Peripheral blood mononuclear cell (primary cell): ENCODE measurements around a stretch of chr6.

- PRO-cap, 8 experiments = no peak in any of the 8 experiments
Observed at GRCh38 chr6:9463279-9463823, 951.5 kb downstream of the TFAP2A start.

DNA sequence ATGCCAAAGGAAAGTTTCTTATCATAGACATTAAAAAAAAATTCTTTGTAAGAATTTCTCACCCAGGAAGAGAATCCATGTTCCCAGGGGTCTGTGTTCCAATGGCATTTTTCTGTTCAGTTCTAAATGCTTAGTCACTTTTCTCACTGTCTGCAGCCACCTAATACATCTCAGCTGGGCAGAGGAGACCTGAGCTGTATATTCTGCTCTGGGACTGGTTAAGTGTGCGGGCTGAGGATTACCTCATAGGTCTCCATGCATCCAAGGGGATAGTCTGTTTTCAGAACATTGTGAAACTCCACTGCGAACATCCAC is 947.2 kb downstream of the TFAP2A start:
- PRO-cap, 8 experiments = no peak in any of the 8 experiments

DNA sequence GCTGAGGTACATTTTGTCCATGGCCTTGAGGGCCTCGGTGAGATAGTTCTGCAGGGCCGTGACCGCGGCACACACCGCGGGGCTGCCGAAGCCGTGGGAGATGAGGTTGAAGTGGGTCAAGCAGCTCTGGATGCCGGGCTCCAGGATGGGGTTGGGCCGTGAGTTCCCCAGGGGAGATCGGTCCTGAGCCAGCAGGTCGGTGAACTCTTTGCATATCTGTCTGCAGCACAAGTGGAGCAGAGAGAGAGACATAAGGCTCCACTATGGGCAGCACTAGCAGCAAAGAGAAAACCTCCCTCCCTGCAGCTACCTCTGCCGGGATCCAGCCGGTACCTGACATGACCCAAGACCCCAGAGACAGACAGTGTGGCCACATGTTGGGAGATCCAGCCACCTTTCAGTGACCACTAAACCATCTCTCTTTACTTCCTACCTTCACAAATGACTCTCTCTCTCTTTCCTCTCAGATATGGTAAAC is 16.3 kb downstream of the TFAP2A start:
- PRO-cap, 8 experiments = no peak in any of the 8 experiments

GRCh38 chr6:10400222-10400948 is 14.5 kb downstream of the TFAP2A start:
- PRO-cap, 8 experiments = no peak in any of the 8 experiments

GRCh38 chr6:10510675-10511017 is 10.5 kb upstream of the GCNT2 start:
- PRO-cap, 8 experiments = no peak in any of the 8 experiments

- PRO-cap, 8 experiments = no peak in any of the 8 experiments
Observed at GRCh38 chr6:10526158-10526634, 5.0 kb downstream of the GCNT2 start.

DNA sequence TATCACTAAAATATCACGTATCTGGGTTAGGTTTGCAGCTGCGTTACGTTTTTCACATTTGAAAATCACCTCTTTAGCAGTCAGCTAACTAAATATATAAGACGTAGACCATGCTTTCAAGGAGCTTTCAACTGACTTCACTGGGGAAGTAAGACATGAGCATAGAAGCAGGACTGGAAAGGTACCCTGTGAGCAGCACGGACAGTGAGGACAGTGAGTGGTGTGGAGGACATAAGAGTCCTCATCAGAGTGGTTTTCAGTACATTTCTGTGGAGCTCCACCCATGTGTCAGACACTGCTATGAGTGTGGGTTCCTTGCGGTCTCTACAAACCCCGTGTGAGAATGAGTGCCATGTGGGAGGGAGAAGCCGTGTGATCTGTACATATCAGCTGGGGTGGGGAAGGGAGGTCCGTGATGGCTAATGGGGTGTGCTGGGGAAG is 4.1 kb downstream of the TMEM14B start:
- PRO-cap, 8 experiments = peak in 3 of 8 experiments; most common minus-strand start position 206 of the sequence (in 2)

DNA sequence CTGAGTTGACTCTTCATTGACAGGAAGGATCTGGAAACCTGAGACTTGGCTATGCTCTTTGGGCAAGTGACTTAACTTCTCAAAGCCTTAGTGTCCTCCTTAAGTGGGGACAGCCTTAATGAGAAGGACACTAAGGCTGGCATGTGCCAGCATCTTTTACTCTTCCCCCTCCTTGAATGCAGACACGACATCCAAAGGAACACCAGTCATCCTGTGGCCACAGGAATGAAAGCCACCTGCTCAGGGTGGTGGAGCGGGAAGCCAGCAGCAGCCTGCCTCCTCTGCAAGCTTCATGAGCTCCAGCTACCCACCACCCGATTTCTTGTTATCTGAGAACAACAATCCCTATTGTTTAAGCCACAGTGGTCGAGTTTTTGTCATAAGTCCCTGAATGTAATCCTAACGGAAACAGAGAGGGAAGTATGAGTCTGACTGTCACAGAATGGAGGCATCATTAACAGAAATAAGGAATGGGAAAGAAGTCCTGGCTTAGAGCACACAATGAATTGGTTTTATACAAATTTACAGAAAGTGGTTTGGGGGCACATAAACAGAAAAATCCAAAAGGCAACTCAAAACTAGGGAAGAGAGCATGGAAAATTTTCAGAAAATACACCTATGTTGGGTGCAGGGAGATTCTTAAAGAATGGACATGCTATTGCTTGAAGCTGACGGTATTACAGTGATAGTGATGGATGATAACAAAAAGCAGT is 44.6 kb downstream of the TMEM14B start:
- PRO-cap, 8 experiments = no peak in any of the 8 experiments

- PRO-cap, 8 experiments = peak in 5 of 8 experiments; most common plus-strand start chr6:10902104 (in 5)
Observed at GRCh38 chr6:10901735-10902317, 15.0 kb downstream of the SYCP2L start.

GRCh38 chr6:11042946-11044117 is 773 bp downstream of the ELOVL2 start:
- PRO-cap, 8 experiments = no peak in any of the 8 experiments

GRCh38 chr6:11066637-11067289 is 22.7 kb upstream of the ELOVL2 start:
- PRO-cap, 8 experiments = no peak in any of the 8 experiments

- PRO-cap, 8 experiments = no peak in any of the 8 experiments
Observed at GRCh38 chr6:11219466-11219998, 12.9 kb downstream of the NEDD9 start.

DNA sequence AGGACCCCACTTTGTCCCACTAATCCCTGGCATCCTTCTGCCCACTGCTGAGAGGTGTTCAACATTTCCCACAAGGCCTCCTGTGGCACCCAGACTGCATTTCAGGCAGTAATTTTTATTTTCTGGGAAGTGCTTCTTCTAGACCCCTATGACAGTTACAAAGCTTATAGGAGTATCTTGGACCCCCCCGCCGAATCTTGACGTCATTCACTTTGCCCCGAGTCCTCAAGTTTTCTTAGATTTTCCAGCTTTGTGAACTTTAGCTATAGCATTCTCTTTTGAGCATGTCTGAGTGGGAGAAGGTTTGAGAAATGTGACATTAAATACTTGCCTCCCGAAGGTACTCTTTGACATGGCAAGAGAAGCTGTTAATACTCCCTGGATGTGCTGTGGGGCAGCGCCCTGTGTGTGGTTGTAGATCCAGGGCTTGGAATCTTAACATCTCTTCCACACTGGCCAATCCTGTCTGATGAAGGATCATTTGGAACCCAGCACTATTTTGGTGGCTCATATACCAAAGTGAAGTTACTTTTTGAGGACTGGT is 12.3 kb downstream of the NEDD9 start:
- PRO-cap, 8 experiments = peak in 2 of 8 experiments; most common minus-strand start position 196 of the sequence (in 2)

GRCh38 chr6:11236228-11236813 is 3.9 kb upstream of the NEDD9 start:
- PRO-cap, 8 experiments = peak in 3 of 8 experiments; most common plus-strand start chr6:11236599 (in 3); most common minus-strand start chr6:11236289 (in 1)

- PRO-cap, 8 experiments = no peak in any of the 8 experiments
Observed at GRCh38 chr6:11275482-11275997, 43.1 kb upstream of the NEDD9 start.

DNA sequence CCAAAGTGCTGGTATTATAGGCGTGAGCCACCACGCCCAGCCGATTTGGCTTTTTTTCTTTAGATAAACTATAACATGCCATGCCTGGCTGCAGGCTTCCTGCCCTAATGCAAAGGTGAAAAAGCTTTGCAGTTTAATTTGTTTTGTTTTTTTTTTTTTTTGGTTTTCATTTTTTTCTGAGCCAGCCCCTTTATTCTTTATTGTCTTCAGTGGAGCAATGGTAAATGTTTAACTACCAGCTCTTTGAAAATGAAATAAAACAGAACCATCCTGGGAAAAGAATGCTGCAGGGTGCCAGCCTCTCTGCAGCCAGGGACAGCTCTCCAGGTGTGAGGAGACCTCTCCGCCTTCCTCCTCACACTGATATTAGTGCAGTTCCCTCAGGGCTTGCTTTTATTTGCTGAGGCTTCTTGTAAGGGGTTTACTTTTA is 64.5 kb upstream of the NEDD9 start:
- PRO-cap, 8 experiments = no peak in any of the 8 experiments

DNA sequence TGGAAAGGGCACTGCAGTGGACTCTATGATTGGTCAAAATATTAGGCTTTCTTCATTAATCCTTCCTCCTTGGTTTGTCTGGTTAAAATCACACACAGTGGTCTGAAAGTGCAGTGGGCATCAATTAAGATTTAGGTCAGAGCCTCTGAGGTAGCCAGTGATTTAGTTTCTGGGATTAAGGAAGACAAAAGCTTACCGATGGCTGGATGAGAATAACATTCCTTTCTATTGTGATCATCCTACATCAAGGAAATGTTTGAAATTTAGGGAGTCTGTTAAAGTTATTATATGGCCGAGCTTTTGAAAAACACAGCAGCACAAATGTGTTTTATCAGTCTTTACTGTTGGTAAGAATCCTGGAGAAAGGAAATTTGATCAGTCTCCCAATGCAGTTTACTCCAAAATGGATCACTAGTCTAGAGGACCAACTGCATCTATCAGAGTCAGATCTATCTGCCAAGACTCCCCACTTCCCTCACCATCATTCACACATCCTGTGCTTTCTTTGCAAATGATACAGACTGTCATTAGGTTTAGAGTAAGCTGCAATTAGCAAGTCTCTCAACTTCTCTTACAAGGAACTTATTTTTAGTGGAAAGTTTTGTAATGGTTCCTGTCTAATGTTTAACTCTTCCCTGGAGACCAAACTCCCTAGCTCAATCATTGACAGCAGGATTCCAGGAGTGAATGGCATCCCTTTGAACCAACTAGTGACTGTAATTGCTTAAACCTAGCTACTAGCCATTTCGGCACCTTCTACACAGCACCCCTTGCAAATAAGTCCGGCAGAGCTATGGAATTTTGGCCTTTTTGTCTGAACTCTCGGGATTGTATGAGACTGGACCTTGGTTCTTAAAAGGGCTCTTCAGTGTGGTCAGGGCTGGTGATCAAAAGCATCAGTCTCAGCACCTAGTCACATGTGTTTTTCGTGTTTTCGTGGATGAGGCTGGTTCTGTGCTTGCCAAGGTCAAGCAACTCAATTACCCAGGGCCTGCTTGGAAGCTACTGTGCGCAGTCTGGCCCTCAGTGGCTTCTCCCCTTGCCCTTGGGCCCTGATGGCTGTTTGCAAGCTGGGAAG is 135.0 kb upstream of the NEDD9 start:
- PRO-cap, 8 experiments = no peak in any of the 8 experiments

- PRO-cap, 8 experiments = no peak in any of the 8 experiments
Observed at GRCh38 chr6:11398526-11398918, 139.0 kb upstream of the TMEM170B start.

DNA sequence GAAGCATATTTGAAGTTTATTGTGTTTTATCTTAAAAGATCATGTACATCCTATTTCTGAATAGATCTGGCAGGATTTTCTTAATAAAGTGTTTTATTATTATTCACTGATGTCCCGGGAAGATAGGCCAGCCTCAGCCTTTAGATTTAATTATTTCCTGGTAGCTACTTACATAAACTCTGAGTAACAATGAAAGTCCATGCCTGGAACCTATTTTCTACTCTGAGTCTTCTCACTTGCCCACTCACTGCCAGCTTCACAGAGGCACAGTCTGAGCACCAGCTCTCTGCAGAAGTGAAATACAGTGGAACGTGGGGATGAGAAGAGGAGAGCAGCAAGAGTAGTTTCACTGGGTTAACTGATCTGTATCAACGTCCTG is 126.7 kb upstream of the TMEM170B start:
- PRO-cap, 8 experiments = no peak in any of the 8 experiments

DNA sequence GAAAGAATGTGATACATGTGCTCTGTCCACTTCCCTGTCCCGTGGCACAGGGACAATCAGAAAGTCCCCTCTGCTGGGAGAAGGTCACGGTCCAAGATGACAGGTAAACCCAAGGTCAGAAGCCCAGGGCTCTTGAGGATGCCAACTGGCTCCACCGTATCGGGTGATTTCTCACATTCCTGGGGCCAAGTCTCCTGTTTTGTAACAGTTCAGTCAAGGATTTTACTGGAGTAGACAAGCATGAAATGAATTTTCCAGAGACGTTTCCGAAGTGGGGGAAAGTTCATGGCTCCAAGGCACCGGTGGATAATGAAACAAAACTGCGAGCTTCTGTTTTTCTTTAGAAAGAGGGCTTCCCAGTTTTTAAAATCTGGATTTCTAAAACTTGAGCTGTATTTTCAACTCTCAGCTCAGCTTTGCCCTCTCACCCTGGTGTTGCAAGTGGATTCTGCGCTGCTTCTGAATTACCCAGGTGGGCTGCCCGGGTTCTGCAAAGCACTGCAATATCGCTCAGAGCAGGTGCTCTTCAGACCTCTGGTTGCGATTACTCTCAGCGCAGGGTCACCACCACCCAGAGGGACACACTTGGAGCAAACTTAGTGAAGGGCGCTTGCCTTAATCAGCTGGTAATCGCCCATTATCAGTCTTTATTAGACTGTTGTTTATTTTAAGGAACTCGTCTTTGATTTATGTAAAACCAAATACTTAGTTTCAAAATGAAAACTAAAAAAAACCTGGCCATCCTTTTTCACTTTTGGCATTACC is 64.3 kb upstream of the TMEM170B start:
- PRO-cap, 8 experiments = no peak in any of the 8 experiments